ENCODE data around the genes GPR162, CD163 and CLEC4A.

DNA sequence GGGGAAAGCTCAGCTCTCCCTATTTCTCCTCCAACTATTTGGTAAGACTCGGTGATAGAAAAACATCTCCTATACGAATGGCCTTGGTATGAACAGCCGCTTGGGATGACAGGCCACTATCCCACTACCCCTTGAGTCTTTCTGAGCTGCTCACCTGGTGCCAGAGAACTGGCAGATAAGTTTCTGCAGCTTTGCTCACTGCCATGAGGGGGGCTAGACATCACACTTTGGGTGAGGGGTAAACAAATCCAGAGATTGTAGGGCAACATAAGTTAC, 709 bp downstream of the VAMP1 start:
- PRO-cap: no peak

DNA sequence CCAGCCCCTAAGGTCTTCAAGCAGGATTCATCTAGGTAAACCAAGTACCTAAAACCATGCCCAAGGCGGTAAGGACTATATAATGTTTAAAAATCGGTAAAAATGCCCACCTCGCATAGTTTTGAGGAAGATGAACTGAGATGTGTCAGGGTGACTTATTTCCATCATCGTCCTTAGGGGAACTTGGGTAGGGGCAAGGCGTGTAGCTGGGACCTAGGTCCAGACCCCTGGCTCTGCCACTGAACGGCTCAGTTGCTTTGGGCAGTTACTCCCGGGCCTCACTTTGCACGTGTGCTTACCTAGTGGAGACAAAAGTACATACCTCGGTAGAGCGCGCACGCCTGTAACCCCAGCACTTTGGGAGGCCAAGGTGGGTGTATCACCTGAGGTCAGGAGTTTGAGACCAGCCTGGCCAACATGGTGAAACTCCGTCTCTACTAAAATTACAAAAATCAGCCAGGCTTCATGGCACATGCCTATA, 4.6 kb downstream of the GAPDH start:
- PRO-cap: no peak

- PRO-cap: no peak
These were observed 2.0 kb downstream of the CHD4 start for GRCh38 chr12:6605185-6605616.

DNA sequence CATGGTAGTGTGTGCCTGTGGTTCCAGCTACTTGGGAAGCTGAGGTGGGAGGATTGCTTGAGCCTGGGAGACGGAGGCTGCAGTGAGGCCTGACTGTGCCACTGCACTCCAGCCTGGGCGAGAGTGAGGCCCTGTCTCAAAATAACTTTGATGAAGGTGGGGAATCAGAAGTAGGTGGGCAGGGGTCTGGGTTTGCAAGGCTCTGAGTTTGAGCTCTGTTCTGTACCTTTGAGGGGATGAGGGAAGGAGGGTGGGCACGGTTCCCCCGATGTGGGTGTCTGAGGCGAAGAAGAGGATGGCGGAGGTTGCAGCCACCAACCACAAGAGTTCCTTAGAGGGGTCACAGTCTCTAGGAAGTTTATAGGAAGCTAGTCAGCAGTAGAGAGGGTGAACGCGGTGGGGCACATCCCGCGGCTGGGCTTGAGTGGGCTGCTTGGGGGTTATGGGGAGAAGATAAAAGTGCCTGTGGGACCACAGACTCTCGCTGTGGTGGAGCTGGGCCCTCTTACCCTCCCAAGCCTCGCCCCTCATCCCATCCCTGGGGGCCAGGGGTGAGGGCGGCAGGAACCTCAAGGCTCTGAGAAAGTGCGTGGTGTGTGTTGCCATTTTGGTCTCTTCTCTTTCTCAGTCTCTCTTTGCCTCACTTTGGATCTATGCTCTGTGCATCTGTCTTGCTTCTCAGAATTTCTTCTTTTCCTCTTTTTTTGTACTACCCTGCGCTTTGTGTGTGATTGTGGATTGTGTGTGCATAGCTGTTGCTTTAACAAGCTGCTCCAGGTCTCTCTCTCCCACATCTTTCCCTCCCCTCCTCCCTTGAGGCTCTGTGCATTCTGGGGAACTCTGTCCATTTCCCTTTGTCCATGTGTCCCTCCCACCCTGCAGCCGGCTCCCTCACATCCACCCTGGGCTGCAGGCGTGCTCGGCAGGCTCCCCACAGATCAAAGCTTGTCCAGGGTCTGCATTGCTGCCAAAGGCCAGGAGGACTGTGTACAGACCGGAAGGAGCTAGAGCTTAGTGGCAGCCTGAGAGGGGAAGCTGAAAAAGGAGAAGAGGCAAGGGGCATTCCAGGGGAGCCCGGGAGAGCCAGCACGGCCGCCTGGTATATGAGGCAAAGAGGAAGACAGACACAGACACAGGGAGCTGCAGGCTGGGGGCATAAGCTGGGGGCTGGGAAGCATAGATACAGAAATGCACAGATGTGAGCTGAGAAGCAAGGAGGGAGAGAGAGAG, 2.8 kb downstream of the CD4 start:
- PRO-cap: no peak

- PRO-cap: bidirectional peak, plus-strand start at chr12:6821657, minus-strand start at chr12:6821410; bidirectional peak, plus-strand start at chr12:6821846, minus-strand start at chr12:6821747
These were observed at the start of gene GPR162 for GRCh38 chr12:6821074-6821973. TSS of gene GPR162 (plus strand) at chr12:6821821.

DNA sequence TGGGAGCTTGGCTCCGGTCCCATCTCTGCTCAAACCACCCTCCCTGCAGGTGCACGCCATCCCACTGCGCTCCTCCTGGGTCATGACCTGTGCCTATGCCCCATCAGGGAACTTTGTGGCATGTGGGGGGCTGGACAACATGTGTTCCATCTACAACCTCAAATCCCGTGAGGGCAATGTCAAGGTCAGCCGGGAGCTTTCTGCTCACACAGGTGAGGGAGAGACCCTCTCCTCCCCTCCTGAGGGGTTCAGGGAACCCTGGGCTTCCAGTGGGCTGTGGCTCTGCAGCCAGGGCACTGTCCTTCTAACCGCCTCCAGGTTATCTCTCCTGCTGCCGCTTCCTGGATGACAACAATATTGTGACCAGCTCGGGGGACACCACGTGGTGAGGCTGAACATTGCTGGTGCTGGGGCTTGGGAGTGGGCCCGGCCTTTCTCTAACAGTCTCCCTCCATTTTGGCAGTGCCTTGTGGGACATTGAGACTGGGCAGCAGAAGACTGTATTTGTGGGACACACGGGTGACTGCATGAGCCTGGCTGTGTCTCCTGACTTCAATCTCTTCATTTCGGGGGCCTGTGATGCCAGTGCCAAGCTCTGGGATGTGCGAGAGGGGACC, 2.7 kb downstream of the GNB3 start:
- PRO-cap: no peak

- PRO-cap: unidirectional peak, plus-strand start at chr12:6927562; bidirectional peak, plus-strand start at chr12:6927813, minus-strand start at chr12:6927860
These were observed 409 bp upstream of the ATN1 start for GRCh38 chr12:6927171-6927929.

GRCh38 chr12:6951870-6952619, 889 bp downstream of the PTPN6 start:
- PRO-cap: no peak

DNA sequence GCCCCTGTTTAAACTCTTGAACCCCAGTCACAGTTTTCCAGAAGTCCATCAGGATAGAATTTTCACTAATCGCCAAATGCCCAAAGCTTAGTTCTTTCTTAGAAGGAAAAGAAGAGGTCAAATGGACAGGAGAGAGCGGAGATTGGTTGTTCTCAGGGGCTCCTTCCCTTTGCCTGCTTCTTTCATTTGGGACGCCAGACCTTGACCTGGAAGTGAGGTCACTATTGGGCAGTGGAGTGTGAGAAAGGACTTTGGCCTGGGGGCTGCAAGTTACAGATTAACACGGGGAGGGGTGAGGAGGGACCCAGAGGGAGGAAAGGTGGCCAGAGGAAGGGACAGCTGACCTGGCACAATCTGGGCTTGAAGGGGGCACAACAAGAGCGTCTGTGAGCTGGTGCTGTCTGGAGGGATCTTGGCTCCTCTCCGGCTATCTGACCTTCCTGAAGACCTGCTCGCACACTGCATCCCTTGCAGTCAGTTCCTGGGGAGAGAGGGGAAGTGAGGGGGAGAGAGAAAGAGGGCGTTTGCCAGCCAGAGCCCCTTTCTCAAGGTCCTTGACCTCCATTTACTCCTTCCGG, 4.9 kb downstream of the RBP5 start:
- PRO-cap: no peak

DNA sequence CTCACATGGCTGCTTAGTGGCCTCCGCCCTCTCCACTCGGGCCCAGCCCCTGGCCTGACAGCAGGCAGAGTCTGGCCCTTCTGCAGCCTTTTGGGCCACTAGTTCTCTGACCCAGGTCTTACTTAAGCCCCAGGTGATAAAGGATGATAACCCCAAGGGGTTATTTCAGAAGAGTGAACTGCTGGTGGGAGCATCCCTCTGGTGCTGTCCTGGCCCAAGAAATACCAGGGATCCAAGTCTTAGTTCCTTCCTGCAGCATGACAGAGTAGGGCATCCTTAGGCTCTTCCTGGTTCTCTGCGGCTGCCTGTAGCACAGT, 29.2 kb downstream of the CLSTN3 start:
- PRO-cap: no peak

DNA sequence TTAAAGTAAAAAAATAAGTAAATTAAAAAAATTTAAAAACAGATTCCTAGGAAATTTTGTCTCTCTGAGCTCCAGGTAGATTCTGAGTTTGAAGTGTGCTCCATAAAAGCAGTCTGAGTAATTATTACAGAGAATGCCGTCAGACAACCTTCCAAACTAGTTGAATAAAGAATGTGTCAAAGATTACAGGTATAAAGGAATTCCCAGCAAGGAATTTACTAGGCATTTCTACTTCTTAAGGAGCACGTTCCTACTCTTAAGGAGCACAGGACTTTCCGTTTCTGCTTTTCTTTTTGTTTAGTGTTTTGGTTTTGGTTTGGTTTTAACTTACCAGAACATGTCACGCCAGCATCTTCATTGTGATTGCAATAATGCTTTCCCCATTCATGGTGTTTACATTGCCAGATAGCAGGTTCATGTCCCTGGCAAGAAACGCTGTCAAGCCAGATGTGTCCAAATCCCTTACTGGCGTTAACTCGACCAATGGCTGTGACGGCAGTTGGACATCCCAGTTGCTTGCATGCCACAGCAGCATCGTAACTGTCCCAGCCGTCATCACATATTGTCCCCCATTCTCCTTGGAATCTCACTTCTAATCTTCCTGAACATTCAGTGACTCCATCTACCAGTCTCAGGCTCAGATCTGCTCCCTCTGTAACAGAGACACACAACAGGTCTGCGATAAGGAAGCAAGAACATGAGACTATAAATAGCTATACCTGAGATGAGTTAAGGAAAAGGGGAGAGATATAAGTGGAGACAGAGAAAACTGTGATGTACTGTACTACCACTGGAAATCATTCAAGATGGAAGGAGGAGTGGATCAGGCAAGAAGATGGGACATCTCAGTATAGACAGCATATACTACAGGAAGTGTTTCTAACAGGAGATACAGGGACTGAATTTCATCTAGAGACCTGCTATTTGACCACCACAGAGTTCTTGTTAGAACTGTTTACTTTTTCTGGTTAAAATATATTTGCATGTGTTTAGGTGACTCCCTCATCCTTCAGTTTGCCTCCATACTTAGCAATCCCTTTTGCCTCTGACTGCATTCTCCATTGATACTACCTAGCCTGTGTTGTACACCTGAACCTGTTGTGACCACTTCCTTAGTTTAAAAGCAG, 6.7 kb downstream of the CD163 start:
- PRO-cap: no peak

DNA sequence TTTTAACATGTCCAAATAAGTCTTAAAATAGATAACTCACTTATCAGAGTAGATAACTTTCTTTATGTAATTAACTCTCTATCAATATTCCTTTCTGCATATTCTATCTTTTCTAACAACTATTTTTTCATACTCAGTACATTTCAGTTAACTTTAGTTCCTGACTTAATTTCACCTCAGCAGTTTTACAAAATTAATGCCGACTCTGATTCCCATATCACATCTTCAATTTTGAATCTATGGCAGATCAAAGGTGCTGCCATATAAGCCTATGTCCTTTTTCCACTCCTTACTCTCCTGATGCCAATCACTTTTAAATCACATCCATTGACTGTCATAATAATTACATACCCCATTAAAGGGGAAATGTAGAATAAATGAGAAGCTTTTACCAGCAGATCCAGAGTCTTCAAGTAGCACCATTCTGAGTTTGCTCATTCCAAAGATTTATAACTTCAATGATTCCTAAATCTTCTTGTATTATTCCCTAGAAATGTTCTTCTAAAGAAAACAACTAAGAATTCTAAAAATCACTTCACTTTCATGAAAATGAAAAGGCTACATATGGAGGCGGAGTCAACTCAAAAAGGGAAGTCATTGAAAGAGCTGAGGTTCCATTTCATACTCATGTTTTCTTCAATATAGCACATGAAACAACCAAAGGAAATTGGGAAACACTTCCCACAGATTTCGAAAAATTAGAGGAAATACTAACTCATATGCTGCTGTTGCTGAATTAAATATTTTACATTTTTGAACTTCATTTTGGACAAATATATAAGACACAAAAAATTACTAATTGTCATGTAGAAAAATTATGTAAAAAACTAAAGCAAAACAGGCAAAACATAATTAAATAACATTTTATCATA, at the start of gene CD163:
Gene CD163 (minus strand): TSS at position 525 of the 872 bp plus-strand sequence.
- PRO-cap: no peak

GRCh38 chr12:7787440-7788023, 1.7 kb upstream of the NANOG start:
- PRO-cap: no peak

- PRO-cap: no peak
These were observed 9.1 kb upstream of the SLC2A14 start for GRCh38 chr12:7881761-7882338.

DNA sequence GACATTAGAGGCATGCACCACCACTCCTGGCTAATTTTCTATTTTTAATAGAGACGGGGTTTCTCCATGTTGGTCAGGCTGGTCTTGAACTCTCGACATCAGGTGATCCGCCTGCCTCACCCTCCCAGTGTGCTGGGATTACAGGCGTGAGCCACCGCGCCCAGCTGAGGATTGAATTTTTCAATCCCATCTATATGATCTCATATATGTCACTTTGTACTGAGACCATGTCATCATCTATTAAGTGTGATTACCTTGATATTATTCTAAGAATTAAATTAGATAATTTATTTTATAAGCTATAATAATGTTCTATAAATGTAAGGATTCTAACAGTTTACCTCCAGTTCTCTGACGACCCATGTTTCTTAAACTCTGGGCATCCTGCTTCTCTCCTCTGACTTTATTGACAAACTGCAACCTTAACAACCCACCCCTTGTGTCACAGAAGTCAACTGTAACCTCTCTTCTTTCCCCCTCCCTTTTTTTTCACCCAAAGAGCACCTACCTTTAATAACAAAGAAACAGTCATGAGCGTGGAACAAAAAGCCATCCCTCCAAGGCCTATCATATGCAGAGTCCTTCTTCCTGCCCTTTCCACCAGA, 12.0 kb downstream of the SLC2A3 start:
- PRO-cap: no peak

GRCh38 chr12:7968942-7969245, 32.9 kb upstream of the SLC2A3 start:
- PRO-cap: unidirectional peak, plus-strand start at chr12:7969158

DNA sequence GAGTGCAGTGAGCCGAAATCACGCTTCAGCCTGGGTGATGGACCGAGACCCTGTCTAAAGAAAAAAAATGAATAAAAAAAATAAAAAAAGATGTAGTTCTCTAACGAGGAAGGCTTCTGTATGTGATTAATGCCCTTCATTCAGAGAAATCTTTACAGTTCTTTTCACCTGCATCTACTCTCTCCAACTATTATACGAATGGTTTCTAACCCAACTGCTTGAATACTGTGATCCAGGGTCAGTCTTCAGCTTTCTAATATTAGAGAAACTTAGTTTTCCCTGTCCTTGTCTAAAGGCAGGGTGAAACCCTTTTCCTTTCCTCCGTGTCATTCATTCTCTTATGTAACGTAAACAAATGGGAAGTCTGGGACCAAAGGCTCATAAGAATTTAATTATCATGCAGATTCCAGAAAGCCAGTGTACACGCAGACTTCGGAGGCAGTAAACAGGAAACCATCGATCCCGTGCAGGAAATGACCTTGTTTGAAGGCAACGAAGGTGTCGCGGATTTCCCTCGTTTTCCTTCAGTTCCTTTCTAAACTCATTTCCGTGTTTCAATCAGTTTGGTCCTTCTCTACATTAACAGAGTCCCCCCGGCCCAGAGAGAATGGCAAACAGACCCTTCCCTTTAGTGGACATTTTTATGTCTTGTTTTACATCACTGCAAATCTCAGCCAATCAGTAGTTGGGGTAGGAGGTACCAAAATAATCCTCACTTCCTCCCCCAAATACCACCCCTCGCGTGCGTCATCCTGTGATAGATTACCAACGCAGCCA, 6.4 kb upstream of the FOXJ2 start:
- PRO-cap: bidirectional peak, plus-strand start at position 417 of the sequence, minus-strand start at position 447 of the sequence; bidirectional peak, plus-strand start outside the sequence, minus-strand start at position 650 of the sequence

GRCh38 chr12:8089343-8089552, 7.2 kb downstream of the NECAP1 start:
- PRO-cap: no peak

- PRO-cap: no peak
These were observed at the start of gene CLEC4A for GRCh38 chr12:8123415-8124117. TSS of gene CLEC4A (plus strand) at chr12:8123617.

DNA sequence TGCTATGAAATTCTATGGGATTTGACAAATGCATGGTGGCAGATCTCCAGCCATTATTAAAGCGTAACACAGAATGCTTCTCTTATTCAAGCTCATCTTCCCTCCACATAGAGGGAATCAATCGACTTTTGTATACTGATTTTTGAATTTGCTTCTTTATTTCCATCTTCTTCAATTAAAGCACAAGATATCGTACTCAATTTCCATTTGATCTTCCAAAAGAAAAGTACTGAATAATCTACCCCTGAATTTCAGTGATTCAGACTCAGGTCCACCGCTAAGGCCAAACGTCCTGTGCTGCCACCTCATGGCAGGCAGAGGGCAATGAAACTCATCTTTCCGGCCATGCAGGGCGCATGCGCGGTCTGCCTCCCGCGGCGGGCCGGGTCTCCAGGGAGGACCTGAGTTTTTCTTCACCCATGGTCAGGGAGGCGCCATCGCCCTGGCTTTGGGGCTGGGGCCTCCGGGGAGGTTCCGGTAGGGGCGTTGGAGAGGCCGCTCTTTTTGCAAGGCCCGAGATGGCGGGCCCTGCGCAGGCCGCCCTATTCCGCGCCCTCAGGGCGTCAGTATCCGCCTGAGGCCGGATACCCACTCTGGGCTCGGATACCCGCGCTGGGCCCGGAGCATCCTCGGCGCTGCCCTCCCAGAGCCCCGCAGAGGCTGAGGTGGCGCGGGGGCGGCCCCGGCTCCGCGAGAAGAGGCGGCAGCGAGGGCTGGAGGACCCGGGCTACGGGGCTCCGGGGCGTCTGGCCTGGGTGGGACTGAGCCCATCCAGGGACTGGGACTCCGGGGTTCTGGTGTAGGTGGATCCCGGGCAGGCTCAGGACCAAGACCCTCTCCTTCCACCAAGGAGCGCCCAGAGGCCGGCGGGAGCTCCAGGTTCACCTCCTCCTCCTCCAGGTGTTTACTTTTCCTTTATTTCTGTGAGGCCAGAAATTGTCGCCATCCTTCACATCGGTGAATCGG, 23.3 kb downstream of the ZNF705A start:
- PRO-cap: unidirectional peak, plus-strand start at position 370 of the sequence; unidirectional peak, plus-strand start at position 509 of the sequence; bidirectional peak, plus-strand start at position 693 of the sequence, minus-strand start at position 595 of the sequence